Metanephros (tissue), 2 donors: ENCODE measurements around the genes C6orf58 and PTPRK.

DNA sequence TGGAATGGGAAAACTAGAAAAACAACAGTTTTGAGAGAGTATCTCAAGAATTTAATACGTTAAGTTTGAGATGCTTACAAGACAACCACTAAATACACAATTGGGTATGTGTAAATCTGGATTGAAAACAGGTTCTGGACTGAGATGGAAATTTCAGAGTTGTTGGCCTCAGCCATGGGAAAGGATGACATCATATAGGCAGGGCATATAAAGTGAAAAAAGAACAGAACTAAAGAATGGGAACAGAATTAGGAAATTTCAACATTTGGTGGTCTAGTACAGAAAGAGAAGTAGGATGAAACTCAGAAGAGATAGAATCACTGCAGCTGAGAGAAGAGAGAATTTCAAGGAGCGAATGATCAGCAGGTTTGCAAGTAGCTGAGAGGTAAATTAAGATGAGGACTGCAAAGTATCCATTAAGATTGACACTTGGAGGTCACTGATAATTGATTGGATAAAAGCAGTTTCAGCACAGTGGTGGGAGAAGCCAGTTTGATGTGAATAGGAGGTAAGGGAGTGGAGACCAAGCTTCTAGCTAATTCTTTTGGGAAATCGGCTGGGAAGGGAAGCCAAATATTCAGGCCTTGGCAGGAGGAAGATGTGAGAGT lies 37.3 kb downstream of the NCOA7 start:
- RAMPAGE, long total RNA: no peak

DNA sequence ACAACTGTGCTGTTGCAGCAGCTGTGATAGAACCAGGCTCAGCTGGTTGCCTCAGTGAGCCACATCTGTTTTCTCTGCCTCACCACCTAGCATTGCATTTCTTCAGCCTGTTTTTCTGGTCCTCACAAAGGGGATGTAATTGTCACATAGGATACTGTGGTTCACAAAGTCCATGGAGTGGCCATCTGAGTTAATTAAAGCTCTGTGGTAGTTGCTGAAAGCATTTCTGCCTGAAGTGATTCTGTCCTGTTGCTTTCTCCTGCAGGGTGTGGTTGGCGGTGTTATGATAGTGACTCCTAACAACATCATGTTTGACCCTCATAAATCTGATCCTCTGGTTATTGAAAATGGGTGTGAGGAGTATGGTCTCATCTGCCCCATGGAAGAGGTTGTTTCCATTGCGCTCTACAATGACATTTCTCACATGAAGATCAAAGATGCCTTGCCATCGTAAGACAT lies 71.6 kb upstream of the HINT3 start:
- RAMPAGE, long total RNA: no peak

- RAMPAGE, long total RNA: no peak
Observed at GRCh38 chr6:127117219-127117602, 1.3 kb upstream of the RSPO3 start.

DNA sequence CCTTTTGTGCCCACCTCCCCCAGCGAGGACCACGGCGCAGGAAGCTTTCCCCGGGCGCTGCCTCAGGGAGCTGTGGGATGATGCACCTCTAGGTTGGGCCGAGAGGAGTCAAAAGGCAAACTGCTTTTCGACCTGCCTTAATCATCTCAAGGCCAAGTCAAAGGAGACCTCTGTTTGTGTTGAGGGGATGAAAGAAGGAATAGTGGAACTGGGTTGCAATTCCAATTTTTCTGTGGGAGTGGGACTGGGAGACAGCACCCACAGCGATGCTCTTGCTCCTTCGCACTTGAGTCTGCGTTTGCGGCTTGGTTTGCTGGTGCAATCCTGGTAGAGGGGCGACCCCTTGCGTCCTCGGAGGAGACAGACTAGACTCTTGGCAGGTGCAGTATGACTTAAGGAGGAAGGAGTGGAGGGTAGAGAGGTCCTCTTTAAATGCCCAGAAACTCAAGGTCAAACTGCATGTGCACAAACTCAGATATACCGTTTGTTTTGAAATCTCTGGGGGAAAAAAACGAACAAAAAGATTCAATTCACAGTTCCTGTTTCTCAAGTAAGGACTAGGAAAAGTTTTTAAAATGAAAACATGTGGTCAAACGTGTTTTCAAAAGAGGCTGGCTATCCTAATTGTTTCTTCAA lies 2.9 kb downstream of the RSPO3 start:
- RAMPAGE, long total RNA: no peak

GRCh38 chr6:127457249-127457863 lies 1.8 kb downstream of the KIAA0408 start:
- RAMPAGE, long total RNA: no peak

DNA sequence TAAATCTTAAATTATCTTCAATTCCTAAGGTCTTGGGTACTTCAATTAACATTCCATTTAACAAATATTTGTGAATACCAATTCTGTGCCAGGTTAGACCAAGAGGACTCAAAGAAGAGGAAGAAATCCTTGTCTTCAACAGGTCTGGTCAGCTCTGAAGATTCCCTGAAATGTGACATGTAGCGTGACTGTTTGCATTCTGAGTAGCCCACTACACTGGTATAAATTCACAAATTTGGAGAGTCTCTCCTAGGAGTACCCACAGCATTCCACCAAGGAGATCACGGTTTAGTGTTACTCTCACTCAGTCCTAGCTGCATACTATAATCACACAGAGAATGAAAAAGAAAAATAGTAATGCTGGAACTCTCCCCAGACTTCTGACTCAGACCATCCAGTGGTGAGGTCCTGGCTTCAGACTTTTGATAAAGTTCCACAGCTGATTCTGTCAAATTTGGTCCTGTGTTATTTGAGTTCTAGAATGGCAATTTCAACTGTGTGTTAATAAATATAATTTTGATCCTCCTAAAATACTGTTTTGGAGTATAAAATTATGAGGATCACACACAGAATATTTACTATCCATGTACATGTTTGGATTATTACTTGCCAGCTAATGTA lies 4.9 kb upstream of the KIAA0408 start:
- RAMPAGE, long total RNA: no peak

- RAMPAGE, long total RNA: no peak
Observed at GRCh38 chr6:127483253-127483756, 24.1 kb upstream of the KIAA0408 start.

DNA sequence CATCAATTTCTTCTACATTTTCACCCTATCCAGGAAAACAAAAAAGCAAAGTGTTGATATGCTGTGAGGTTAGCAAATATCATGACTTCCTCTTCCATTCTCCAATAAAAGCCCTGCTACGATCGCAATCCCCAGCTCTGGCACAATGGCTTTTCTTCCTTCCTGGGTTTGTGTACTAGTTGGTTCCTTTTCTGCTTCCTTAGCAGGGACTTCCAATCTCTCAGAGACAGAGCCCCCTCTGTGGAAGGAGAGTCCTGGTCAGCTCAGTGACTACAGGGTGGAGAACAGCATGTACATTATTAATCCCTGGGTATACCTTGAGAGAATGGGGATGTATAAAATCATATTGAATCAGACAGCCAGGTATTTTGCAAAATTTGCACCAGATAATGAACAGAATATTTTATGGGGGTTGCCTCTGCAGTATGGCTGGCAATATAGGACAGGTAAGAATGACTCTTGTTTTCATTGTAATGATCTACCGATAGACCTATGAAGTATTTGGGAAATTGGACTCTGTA lies at the start of gene C6orf58:
Gene C6orf58, plus strand, starts transcription at position 134 of the 521 bp plus-strand sequence.
- RAMPAGE, long total RNA: no peak

DNA sequence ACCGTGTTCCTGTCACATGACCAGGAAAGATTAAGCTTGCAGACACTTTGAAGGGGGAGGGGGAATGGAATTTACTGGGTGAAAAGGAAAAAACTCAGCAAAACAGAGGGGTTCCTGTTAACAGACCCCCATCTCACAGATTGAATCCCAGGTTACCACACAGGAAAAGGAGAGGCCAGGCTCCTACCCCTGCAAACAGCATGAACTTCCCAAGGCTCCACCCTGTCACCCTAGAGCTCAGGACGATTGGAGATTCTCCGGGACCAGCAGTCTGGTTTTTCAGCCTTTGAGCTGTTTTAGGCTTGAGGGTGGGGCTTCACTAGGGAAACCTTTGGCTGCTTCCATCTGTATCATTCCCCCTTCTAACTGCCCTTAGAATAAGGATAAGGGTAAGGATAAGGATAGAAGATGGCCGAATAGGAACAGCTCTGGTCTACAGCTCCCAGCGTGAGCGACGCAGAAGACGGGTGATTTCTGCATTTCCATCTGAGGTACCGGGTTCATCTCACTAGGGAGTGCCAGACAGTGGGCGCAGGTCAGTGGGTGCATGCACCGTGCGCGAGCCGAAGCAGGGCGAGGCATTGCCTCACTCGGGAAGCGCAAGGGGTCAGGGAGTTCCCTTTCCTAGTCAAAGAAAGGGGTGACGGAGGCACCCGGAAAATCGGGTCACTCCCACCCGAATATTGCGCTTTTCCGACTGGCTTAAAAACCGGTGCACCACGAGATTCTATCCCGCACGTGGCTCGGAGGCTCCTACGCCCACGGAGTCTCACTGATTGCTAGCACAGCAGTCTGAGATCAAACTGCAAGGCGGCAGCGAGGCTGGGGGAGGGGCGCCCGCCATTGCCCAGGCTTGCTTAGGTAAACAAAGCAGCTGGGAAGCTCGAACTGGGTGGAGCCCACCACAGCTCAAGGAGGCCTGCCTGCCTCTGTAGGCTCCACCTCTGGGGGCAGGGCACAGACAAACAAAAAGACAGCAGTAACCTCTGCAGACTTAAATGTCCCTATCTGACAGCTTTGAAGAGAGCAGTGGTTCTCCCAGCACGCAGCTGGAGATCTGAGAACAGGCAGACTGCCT lies 16.3 kb downstream of the C6orf58 start:
- RAMPAGE, long total RNA: no peak

GRCh38 chr6:128075182-128075957 lies 174.5 kb upstream of the THEMIS start:
- RAMPAGE, long total RNA: no peak

GRCh38 chr6:128241107-128241501 lies 279.3 kb downstream of the PTPRK start:
- RAMPAGE, long total RNA: no peak

DNA sequence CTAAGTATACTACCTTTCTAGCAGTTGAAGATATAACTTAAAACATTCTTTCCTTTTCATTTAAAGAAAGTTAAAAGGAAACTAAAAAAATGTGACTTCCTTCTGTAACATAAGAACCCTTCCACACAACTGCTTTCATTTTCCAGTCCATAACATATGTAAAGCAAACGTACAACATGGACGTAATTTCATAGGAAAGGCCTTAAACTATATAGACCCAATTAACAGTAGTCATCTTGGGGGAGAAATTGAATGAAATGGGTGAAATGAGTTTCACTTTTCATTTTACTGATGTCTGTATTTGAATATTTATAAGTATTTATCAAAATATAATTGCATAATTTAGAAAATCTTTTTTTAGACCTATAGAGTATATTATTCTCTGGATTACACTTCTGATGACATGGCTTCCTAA lies 260.6 kb downstream of the PTPRK start:
- RAMPAGE, long total RNA: no peak

DNA sequence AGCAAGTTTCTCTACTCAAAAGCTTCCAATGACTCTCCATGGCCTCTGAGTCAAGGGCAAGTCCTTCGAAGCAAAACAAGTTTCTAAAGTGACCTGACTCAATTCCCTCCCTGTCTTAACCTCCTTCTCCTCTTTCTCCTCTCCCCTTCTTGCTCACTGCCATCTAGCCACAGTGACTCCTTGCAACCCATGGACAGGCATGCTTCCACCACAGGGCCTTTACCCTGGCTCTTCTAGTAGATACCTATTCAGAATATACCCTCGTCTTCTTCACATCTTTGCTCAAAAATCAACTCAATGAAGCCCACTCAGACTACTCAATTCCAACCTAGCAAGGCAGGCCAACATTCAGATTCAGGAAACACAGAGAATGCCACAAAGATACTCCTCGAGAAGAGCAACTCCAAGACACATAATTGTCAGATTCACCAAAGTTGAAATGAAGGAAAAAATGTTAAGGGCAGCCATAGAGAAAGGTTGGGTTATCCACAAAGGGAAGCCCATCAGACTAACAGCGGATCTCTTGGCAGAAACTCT lies 224.3 kb downstream of the PTPRK start:
- RAMPAGE, long total RNA: no peak

DNA sequence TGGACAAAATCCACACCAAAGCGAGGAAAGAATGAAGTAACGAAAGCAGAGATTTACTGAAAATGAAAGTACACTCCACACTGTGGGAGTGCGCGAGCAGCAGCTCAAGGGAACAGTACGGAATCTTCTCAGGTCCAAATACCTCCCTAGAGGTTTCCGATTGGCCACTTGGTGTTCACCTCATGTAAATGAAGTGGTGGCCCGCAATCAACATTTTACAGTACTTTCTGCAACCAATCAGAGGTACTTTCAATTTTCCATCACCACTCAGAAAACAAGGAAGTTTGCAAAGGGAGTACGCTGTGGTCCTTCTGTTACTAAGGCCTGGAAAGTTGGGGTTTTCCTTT lies 122.4 kb downstream of the PTPRK start:
- RAMPAGE, long total RNA: no peak

- RAMPAGE, long total RNA: no peak
Observed at GRCh38 chr6:128516522-128516951, 3.9 kb downstream of the PTPRK start.

GRCh38 chr6:128520224-128520941 lies at the start of gene PTPRK:
TSS of gene PTPRK (minus strand) at chr6:128520599.
- RAMPAGE, long total RNA: no peak

DNA sequence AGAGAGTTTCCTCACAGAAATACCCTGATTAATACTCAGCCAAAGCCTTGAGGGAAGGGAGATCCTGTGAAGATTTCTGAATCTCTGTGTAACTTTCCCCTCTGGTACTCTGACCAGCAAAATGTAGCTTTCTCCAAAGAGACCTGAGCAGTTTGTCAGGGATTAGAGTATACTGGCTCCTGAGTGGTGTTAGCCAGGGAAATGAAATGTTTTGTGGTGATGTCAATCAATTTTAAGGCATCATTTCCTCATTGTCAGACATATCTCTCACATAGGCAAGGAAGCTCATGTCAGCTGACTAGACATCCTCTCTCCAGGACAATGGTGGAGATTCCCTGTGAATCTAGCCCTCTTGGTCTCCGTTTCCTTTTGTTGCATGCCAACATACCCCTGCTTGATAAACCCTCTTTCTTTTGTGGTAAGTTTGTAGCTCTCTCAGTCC lies 135.5 kb upstream of the PTPRK start:
- RAMPAGE, long total RNA: no peak

- RAMPAGE, long total RNA: no peak
Observed at GRCh38 chr6:129134504-129135065, 251.6 kb downstream of the LAMA2 start.

DNA sequence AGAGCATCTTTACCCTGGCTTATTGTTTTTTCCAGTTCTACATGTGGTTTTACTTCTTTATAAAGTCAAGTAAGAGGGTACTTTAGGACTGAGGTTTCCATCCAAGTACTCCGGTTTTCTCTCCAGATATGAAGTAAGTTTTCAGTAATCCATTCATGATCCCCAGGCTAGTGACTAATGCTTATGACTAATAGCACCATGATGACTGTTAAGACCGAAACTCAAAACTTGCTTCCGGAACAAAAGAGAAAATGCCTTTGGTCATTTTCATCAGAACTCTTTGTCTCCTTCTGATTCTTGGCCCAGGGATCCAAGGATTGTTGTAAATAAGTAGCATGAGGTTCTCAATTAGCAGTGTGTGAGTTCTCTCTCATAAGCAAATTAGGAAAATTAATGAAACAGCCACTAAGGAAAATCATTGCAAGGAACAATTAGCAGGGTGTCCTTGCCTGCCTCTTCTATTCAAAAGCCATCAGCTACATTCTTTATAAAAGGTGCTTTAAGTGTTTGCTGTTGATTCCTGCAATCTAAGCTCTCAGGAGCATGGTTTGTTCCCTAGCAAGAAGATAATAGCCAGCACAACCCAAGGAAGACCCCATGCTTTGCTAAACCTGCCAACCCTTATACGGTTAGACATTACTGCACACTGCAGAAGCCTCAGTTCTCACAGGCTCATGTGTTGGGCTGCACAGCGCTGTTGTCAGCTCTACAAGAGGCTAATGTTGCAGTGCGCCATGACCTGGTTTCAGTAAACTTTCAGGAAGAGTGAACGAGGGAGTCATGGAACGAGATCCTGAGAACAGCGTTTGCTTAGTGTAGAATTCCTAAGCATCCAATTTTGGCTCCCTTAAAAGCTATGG lies 218.8 kb downstream of the ARHGAP18 start:
- RAMPAGE, long total RNA: no peak

DNA sequence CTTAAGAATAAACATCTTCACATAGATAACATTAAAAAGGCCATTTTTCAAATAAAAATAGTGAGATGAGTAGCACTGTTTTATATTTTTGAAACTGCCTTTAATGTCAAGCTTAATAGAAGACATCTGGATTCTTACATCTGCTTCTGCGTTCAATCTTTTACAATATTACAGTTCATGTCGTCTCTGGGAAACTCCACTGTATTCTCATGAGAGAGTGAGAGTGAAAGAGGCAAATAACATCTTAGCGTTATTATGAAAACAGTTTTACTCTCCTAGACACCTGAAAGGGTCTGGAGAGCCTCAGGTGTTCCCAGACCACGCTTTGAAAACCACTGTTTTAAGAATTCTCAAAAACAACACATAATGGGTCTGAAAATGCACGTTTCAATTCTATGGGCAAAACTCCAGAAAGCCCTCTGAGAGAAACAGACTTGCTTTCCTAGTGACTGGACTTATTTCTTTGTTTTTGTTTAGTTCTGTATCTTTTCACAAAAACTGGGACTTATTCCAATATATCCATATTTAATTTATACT lies 63.3 kb downstream of the ARHGAP18 start:
- RAMPAGE, long total RNA: no peak